GM06990 (cell line): ENCODE data around the genes CERS2, BNIPL and C1orf56.

DNA sequence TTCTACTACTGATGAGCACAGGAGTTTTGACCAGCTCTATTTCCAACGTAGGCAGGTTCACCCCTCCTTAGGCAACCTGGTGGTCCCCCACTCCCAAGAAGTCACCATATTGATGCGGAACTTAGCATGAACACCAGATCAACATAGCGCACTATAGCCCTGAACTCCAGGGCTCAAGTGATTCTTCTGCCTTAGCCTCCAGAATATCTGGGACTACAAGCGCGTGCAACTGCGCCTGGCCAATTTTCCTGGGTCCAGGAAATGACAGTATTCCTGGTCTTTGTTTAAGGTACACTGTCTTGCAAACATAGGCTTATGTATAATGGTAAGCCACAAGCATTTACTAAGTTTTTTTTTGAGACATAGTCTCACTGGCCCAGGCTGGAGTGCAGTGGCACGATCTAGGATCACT, 12.8 kb downstream of the MCL1 start:
- RRBS = no CpG with 5 or more reads among the region's 7 CpGs

DNA sequence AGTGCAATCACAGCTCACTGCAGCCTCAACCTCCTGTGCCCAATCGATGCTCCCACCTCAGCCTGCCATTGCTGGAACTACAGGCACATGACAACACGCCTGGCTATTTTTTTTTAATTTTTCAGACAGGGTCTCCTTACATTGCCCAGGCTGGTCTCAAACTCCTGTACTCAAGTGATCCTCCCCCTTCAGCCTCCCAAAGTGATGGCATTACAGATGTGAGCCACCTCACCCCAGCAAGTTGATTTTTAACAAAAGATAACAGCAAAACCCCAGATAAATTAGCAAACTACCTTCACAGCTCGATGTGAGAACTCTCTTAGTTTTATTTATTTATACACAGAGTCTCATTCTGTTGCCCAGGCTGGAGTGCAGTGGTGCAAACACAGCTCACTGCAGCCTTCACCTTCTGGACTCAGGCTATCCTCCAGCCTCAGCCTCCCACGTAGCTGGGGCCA, 15.3 kb downstream of the ENSA start:
- RRBS = no CpG with 5 or more reads among the region's 4 CpGs

GRCh38 chr1:150974570-150975425, at the start of gene CERS2:
CERS2 (minus strand) TSS chr1:150974835.
- RRBS = 4% methylated on average over 50 of the region's 101 CpGs

DNA sequence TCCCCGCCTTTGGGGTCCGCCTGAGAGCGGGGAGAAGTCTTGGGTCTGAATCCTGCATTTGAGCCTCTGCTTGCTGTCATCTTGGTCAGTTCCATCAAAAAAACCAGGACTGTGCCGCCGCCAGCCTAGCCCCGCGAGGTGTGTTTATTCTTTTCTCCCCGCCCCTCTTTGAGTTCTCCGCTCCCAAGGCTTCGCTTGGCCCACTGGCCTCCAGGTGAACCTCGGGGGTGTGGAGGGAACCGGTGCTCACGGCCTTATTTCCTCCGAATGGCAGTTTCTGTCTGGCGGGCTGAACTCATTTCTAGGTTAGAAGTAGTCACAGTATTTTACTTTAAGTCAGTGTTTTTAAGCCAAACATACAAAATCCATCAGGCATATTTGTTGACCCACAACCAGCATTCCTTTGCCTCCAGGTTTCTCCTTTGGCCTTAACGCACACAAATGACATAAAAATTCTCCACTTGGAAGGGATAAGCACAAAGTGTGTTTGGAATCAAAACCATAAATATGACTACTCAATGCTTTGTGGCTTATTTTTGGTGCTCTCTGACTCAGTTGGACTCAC, 724 bp downstream of the PRUNE1 start:
- RRBS = no CpG with 5 or more reads among the region's 16 CpGs

- RRBS = no CpG with 5 or more reads among the region's 7 CpGs
These were observed 11.7 kb upstream of the BNIPL start for GRCh38 chr1:151024484-151025208.

GRCh38 chr1:151036333-151036912, at the start of gene BNIPL:
BNIPL (plus strand) TSS chr1:151036586.
- RRBS = no CpG with 5 or more reads among the region's 7 CpGs

DNA sequence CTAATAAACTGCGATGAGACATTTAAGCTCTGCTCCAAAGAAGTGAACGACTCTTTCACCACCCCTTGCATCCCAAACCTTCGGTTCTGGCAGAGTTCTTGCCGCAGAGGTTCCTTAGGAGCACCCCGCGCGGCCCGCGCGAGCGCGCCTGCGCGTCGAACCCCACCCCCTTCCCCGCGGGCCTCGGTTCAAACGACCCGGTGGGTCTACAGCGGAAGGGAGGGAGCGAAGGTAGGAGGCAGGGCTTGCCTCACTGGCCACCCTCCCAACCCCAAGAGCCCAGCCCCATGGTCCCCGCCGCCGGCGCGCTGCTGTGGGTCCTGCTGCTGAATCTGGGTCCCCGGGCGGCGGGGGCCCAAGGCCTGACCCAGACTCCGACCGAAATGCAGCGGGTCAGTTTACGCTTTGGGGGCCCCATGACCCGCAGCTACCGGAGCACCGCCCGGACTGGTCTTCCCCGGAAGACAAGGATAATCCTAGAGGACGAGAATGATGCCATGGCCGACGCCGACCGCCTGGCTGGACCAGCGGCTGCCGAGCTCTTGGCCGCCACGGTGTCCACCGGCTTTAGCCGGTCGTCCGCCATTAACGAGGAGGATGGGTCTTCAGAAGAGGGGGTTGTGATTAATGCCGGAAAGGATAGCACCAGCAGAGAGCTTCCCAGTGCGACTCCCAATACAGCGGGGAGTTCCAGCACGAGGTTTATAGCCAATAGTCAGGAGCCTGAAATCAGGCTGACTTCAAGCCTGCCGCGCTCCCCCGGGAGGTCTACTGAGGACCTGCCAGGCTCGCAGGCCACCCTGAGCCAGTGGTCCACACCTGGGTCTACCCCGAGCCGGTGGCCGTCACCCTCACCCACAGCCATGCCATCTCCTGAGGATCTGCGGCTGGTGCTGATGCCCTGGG, at the start of gene C1orf56:
TSS of gene C1orf56 (plus strand) at position 191 of the 906 bp plus-strand sequence.
- RRBS = 6% methylated on average over 28 of the region's 65 CpGs

DNA sequence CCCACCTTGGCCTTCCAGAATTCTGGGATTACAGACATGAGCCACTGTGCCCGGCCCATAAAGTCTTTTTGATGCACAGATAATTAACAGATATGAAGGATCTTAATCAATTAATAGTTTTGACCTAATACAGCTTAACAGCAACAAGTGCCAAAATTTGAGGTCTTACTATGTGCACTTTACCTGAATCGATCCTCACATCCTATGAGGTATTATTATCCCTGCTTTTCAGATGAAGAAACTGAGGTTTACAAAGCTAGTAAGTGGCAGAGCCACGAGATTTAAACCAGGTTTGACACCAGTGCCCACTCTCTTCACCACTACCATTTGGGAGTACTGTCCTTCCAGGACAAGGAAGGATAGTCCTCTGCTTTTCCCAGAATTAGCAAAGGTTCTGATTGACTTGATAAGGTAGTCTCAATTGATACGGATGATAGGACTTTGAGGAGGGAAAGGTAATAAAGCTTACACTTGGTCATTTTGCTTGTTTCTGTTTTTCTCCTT, 2.3 kb downstream of the C1orf56 start:
- RRBS = no CpG with 5 or more reads among the region's 4 CpGs

- RRBS = no CpG with 5 or more reads among the region's 10 CpGs
These were observed 1.1 kb downstream of the GABPB2 start for GRCh38 chr1:151071651-151072001.

DNA sequence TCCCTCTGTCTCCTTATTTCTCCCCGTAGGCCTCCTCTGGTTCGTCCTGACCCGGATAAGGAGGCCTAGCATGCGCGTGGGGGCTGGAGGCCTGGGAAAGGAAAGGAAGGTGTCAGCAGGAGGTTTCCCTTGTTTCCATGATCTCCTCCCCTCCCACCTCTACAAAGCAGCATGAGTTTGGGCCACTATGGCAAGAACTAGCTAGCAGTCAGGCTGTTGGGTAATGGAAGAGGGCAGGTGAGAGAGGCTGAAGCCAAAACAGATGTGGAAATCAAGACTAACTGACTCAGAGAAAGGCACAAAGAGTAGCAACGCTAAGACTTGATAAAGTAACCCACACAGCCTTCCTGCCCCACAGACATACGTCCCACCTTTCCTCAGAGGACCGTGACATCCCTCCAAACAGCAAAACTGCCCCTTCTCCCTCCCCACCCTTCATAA, 753 bp upstream of the SEMA6C start:
- RRBS = no CpG with 5 or more reads among the region's 8 CpGs

GRCh38 chr1:151265322-151265795, 10.8 kb downstream of the PSMD4 start:
- RRBS = no CpG with 5 or more reads among the region's 4 CpGs

DNA sequence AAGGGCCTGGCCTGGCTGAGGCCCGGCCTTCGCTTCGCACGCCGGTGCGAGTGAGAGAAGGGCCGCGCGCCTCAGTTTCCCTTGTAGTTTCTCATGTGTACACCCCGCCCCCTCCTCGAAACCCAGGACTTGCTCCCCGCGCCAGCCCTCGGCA, 840 bp downstream of the ZNF687 start:
- RRBS = no CpG with 5 or more reads among the region's 14 CpGs

DNA sequence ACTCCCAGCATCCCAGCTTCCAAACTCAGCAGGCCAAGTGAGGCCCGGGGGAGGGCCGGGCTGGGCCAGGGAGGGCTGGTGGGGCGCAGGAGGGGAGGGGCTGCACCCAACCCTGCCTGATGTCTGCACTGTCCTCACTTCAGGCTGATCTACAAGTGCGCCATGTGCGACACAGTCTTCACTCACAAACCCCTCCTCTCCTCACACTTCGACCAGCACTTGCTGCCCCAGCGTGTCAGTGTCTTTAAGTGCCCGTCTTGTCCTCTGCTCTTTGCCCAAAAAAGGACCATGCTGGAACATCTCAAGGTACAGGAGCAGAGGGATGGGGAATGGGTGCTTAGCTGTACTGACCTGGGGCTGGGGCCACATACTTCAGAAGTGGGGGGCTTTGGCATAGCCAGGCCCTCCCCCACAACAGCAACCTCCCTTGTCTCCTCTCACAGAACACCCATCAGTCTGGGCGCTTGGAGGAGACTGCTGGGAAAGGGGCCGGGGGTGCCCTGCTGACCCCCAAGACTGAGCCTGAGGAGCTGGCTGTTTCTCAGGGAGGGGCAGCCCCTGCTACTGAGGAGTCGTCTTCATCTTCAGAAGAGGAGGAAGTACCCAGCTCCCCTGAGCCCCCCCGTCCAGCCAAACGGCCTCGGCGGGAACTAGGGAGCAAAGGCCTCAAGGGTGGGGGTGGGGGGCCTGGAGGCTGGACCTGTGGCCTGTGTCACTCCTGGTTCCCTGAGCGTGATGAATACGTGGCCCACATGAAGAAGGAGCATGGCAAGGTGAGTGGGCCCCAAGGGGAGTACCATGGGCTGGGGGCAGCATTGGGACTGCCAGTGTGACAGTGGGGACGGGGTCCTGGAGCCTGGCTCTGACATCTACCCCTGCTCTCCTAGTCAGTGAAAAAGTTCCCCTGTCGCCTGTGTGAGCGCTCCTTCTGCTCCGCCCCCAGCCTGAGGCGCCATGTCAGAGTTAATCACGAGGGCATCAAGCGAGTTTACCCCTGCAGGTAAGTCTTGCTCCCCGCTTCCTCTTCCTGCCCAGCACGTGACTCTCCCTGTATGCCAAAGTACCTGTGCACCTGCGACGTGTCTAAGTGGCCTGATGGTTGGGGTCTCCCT, 7.5 kb downstream of the ZNF687 start:
- RRBS = no CpG with 5 or more reads among the region's 28 CpGs

DNA sequence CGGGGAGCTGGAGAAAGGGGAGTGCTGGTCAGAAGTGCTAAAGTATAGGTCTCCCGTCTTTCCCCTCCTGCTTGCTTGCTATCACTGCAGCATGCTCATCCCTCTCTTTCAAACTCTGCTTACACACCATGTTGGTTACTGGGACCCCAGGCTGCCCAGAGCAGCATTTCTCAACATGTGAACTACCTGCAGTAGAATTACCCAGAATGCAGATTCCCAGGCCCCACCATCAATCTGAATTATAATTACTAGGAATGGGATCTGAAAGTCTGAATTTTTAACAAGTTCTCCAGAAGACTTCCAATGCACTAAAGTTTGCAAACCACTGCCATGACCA, 21.5 kb downstream of the ZNF687 start:
- RRBS = no CpG with 5 or more reads among the region's 2 CpGs

GRCh38 chr1:151365420-151365930, 7.0 kb downstream of the SELENBP1 start:
- RRBS = no CpG with 5 or more reads among the region's 6 CpGs

DNA sequence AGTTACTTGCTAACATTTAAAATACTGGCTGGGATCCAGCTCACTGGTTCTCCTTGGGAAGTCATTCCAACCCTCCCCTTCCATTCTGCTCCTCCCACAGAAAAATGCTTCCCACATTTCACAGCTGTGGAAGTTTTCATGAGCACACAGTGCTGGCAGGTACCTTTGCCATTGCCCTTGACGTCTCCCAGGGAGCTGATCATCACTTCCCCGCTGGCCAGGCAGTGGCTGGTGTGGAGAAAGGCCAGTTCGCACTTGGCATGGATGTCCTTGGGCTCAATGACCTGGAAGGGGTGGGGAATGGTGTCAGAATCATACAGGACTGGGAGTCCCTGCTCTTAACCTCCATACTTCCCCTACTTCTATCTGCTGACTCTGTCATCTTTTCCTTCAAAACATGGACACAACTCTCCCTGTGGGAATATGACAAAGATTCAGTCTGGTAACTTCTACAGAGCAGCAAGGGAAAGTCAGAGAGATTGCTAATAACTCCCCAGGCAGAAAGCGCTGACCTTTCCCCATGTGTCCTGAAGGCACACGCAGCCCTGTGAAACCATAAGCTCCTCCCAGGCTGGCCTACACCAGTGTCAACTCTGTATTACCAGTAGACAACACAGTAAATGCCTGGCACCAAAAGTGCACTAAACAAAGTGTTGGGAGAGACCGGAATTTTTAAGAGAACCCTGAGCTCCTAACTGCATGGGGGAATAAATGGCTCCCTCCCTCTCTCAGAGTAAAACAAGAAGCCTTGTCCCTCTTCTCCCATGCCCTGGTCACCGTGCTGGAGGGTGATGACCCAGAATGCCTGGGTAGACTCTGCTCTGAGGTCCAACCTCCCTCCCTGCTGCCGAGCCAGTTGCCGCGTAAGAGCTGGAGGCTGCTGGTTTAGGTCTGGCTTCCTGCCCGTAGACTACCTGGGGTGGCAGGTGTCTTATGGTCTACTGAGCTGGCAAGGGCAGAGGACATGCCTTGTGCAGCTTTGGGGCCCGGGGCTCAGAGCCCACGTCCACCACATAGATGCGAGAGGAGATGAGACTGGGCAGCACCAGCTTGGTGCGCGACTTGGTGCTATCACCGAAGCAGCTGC, 4.1 kb downstream of the SELENBP1 start:
- RRBS = no CpG with 5 or more reads among the region's 17 CpGs

DNA sequence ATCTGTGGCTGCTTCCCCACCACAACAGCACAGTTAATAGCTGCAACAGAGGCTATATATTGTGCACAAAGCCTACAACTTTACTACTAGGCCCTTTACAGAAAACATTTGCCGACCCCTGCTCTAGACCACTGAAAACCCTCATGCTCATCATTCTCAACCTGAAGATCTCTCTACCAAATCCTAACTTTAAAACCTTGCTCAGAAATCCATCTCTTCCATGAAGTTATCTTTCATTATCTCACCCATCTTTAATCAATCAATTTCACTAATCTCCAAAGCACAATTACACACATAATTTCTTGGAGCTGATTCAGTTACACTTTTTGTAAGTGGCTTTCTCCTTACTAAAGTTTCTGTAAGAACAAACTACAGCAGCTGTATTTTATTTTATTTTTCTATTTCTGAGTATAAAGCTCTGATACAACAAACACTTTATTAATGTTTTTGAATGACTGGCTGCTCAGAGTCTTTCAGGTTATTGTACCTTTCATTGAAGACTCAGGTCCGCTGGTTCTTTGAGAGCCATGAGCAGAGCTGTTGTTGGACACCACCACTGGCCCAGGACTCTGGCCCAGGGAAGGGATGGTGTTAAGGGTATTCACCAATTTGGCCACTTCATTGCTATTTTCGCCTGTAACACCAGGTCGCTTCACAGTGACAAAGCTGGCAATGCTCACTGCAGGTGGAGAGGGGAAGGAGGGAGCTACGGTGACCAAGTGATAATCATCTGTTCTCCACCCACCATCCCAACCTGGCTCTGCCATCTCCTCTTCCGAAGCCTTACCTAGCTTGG, 28.2 kb downstream of the PSMB4 start:
- RRBS = no CpG with 5 or more reads among the region's 6 CpGs

DNA sequence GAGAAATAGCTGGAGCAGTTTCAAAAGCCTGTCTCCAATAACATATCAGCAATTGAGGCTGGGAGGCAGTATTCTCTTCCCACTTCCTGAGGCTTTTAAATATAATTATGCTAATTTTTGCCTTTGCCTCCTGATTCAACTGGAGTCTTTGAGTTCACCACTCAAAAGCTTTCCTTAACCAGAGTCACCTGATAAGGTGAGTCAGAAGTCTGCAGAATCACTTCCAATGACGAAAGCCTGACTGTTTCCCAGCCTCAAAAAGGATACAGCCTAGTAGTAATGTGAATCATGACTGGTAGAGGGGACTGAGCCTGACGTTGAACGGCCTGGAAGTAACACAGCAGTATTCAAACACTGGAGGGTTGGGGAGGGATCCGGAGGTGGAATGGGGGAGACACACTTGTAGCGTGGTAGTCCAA, 10.4 kb upstream of the MRPL9 start:
- RRBS = no CpG with 5 or more reads among the region's 5 CpGs

DNA sequence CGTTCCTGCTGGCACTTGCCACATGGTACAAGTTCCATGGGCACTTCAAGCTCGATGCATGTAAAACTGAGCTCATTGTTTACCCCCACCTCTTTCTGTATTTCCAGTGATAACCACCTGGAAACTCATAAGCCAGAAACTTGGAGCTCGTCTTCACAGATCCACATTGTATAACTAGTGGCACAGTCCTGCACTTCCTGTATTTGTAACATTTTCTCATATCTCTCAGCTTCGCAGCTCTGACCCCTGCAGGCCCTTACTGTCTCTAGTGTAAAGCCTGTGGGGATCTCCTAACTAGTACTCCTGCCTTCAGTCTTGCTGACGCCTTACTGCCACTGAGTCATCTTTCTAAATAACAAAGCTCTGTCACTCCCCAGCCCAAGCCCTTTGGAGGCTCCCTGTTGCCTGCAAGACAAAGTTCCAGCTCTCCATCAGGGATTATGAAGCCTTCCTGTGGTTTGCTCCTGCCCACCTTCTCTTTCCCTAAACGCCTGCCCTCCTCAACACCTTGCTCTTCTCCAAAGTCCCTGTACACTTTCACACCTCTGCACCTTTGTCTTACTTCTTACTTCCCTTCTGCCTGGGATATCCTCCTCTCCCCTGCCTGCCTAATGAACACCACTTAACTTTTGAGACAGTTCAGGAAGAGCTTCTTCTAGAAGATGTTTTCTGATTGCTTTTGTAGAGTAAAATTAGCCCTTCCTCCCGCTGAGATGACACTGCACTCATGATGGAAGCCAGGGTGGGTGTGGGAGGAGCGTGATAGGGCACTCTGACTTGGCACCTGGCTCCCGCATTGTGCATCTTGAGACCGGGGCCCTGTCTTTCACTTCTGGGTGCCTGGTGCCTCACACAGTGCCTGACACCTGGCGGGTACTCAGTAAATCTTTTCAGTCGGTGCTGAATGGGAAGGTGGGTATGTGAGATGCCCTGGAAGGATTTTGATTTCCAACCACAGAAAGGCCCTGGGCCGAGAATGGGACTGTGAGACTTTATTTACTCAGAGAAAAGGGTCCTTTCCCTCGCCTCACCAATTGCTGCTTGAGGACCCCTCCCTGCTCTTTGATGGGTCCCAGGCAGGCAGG, 6.8 kb upstream of the C2CD4D start:
- RRBS = no CpG with 5 or more reads among the region's 14 CpGs

GRCh38 chr1:152107824-152108489, 7.3 kb downstream of the TCHH start:
- RRBS = no CpG with 5 or more reads among the region's 53 CpGs